Helper T cell (primary cell): ENCODE results near the gene UBLCP1.

GRCh38 chr5:157786366-157787188 lies 43.1 kb downstream of the LSM11 start:
- PRO-cap, 2 experiments, result peak in 1 of 2 experiments; most common minus-strand start chr5:157786777 (in 1)

GRCh38 chr5:158390502-158390921 lies 531.6 kb upstream of the CLINT1 start:
- PRO-cap, 2 experiments, result no peak in any of the 2 experiments

DNA sequence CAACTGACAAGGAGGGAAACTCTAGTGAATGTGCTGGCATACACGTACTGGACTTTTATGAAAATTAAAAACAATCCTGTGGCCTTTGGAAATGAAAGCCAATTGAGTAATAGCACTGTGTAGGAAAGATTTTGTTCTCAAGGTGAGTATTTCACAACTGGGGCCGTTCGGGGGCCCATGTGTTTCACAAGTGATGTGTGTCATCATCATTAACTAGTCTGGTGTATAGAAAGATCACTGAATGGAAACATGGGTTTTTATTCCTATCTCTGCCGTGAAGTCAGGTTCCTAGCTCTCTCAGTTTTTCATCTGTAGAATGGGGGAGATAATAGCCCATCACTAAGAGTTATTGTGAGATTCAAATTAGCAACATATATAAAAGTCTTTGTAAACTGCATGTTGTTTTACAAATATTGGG lies 605.1 kb upstream of the CLINT1 start:
- PRO-cap, 2 experiments, result no peak in any of the 2 experiments

DNA sequence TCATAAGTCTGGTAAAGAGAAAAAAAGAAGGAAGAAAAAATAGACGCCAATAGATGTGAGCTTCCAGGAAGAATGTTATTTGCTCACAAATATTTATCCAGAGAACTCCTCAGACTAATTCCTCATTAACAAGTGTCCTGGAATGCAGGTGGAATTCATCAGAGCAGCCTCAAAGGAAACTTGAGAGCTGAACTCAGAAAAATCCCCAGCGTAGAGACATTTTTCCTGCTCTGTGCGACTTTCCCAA lies 616.3 kb downstream of the EBF1 start:
- PRO-cap, 2 experiments, result no peak in any of the 2 experiments

DNA sequence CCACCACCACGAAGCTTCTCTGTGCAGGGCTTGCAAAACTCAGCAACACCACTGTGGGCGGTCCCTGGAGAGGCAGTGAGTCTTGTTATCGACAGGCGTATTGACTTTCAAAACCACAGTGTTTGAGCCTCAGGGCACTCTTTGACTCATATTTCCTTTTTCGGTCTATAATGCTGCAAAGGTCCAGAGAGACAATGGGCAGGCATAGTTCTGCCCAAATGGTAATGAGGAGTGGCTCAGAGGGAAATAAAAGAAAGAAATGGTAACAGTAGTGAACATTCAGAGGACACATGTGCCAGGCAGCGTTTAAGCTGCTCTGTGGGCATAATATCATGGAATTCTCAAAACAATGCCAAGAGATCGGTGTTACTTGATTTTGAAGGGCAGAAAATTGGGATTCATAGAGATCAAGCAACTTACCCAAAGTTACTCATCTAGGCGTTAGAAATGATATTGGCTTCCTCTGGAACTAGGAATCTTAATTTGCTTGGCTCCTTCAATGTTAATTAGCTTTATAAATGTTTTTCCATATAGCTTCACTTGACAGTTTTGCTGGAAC lies 539.3 kb downstream of the EBF1 start:
- PRO-cap, 2 experiments, result no peak in any of the 2 experiments

DNA sequence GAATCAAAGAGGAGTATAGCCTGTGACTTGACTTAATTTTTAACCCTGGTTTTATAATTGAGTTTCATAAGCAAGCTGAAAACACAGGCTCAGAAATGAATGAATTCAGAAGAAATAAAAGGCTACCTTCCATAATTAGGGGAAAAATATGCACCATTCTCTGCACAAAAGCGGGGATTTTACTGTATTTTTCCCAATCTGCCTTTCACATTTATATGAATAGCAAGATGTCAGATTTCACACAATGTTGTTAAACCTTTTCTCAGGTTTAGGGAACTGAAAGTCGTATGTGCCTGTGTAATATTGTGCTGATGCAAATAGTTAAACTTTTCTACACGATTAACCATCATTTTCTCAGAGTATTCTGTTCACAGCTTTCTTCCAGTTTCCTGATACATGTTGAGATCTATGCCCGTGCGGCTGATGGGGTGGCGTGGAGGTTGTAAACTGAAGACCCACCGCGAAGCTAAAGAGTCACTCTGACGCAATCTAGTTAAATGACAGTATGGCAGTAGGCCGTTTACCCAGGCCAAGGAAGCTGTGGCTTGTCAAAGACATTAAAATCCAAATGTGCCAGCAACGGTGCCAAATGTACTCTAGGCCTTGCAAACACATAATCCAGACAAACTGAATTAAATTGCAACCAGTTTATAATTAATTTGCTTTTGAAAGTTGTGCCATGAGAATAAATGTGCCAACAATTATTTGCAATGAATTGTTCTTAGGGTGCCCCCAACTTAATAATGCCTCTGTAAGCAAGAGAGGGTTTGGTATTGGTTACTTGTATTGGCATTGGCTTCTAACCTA lies 145.7 kb downstream of the EBF1 start:
- PRO-cap, 2 experiments, result no peak in any of the 2 experiments

GRCh38 chr5:158995688-158996055 lies 104.0 kb downstream of the EBF1 start:
- PRO-cap, 2 experiments, result no peak in any of the 2 experiments

DNA sequence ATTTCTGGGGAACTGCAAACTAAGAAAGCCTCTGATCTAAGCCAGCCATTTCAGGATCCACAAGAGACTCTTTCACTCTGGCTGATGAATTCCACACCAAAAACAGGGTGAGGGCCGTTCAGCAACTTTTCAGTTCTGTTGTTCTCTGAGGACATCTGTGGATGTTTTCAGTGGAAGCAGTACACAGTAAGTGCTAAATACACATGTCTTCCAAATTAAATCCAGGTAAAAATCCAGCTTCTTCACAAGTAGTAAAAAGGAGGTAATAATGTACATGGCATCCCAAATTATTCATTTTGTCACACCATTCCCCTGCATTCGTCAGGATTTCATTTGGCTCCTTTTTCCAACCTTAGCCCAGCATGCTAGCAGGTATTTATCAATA lies 51.0 kb downstream of the EBF1 start:
- PRO-cap, 2 experiments, result no peak in any of the 2 experiments

- PRO-cap, 2 experiments, result no peak in any of the 2 experiments
These were observed 50.1 kb downstream of the EBF1 start for GRCh38 chr5:159049444-159050178.

GRCh38 chr5:159051388-159051926 lies 48.3 kb downstream of the EBF1 start:
- PRO-cap, 2 experiments, result no peak in any of the 2 experiments

DNA sequence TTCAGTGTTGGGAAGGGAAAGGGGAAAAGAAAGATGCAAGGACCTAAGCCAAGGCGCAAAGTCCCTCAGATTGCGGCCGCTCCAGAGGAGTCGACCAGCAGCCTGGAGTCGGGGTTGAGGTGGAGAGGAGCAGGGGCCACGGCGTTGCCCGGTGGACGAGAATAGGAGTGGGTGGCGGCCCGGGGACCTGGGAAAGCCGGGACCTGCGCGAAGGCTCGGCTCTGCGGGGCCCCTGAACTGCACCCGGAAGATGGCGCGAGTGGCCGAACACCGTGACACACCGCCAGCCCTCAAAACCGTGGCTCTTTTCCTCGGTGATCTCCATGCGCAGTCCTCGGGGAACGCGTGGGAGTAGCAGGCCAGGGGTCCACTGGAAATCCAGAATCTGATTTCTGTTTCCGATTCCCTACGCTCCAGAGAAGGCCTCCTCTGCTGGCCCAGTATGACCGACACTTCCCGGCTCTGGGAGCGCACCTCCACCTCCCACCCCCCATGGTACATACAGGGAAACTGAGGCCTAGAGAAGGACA lies 4.6 kb upstream of the EBF1 start:
- PRO-cap, 2 experiments, result no peak in any of the 2 experiments

- PRO-cap, 2 experiments, result peak in 1 of 2 experiments; most common plus-strand start chr5:159120114 (in 1)
These were observed 20.1 kb upstream of the EBF1 start for GRCh38 chr5:159119868-159120171.

- PRO-cap, 2 experiments, result peak in 2 of 2 experiments; most common plus-strand start chr5:159263078 (in 2); most common minus-strand start chr5:159262961 (in 2)
These were observed at the start of gene UBLCP1 for GRCh38 chr5:159262842-159263944. Gene UBLCP1 (plus strand): TSS chr5:159263290.

GRCh38 chr5:159504728-159505322 lies 174.5 kb upstream of the IL12B start:
- PRO-cap, 2 experiments, result no peak in any of the 2 experiments

DNA sequence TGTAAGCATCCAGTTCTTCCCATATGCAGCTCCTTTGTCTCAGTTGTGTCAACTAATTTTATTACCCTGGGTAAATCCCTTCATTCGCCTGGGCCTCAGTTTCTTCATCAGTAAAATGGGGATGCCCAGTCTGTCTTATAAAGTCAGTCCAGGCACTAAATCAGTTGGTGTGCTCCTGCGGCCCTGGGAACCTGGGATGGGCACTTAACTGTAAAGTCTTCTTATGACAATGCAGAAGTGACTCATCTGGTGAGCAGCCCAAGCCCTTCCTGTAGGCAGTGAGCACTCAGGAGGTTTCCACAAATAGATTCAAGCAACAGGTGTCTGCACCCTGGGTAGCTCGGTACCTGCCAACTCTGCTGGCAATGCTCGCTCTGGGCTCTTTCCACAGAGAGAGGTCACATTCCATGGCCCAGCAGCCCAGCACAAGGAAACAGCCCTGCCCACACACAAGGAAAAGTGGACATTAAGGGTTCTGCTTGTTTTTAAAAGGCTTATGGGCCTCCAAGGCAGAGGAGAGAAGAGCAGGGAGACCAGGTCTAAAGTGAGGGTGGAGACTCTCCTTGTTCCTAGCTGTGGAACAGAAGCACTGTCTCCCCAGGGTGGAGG lies 89.8 kb upstream of the ADRA1B start:
- PRO-cap, 2 experiments, result no peak in any of the 2 experiments

DNA sequence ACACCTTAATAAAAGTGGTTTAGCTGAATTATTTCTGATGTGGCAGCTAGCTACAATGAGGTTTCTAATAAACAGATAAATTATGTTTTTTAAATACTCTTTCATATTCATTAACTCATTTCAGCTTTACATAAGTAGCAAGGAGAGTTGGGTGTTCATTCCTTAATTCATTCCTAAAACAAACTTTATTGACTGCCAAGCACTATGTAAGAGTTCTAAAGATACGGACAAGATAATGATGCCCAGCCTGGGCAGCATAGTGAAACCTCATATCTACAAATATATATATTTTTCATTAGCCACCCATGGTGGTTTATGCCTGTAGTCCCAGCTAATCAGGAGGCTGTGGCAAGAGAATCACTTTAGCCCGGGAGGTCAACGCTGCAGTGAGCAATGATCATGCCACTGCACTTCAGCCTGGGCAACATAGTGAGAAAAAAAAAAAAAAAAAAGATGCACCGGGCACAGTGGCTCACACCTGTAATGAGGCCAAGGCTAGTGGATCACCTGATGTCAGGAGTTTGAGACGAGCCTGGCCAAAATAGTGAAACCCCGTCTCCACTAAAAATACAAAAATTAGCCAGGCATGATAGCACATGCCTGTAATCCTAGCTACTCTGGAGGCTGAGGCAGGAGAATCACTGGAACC lies 50.3 kb upstream of the ADRA1B start:
- PRO-cap, 2 experiments, result no peak in any of the 2 experiments

GRCh38 chr5:159877733-159878672 lies 38.3 kb upstream of the ADRA1B start:
- PRO-cap, 2 experiments, result no peak in any of the 2 experiments

DNA sequence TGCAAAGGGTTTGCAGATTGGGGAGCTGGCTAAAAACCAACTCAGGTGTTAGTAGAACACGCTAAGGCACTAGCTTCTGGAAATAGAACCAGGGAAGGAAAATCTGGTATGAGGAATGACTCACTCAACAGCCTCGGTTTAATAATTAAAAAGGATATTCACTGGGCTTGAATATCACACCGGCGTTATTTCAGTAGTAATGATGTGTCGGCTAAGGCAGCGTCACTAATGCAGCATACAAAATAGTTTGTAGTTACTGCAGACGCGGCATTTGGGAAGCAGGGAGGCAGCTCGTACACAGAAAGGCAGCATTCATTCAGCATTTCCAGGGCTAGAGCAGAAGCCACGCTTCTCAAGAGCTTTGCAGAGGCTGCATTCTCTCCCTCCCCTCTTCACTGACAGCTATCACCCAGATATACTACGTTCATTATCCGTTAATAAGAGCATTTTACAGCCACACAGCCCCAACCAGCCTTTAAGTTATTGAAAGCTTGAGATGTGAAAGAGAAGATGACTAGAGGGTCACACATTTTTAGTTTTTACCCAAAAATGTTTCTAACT lies 1.8 kb downstream of the ADRA1B start:
- PRO-cap, 2 experiments, result no peak in any of the 2 experiments

GRCh38 chr5:160271139-160271682 lies 41.2 kb downstream of the CCNJL start:
- PRO-cap, 2 experiments, result no peak in any of the 2 experiments

GRCh38 chr5:160294274-160294702 lies 18.1 kb downstream of the CCNJL start:
- PRO-cap, 2 experiments, result no peak in any of the 2 experiments